Thoracic aorta endothelial cell (primary cell): ENCODE measurements around the genes MX2, TMPRSS2, C2CD2 and TMPRSS3.

DNA sequence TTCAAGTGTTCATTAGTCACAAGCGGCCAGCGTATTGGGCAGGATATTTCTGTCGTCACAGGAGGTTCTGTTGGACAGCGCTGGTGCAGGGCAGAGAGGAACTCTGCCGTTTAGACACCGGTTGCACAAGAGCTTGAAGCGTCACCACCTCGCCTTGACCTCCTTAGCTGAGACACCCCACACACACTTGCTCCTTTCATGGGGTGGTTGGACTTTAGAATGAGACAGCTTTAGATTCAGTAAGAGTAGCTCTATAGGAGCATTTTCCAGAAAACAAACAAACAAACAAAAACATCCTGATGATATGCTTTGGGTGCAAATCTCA lies 64.2 kb downstream of the BACE2 start:
- CAGE, long polyA plus RNA = no peak

DNA sequence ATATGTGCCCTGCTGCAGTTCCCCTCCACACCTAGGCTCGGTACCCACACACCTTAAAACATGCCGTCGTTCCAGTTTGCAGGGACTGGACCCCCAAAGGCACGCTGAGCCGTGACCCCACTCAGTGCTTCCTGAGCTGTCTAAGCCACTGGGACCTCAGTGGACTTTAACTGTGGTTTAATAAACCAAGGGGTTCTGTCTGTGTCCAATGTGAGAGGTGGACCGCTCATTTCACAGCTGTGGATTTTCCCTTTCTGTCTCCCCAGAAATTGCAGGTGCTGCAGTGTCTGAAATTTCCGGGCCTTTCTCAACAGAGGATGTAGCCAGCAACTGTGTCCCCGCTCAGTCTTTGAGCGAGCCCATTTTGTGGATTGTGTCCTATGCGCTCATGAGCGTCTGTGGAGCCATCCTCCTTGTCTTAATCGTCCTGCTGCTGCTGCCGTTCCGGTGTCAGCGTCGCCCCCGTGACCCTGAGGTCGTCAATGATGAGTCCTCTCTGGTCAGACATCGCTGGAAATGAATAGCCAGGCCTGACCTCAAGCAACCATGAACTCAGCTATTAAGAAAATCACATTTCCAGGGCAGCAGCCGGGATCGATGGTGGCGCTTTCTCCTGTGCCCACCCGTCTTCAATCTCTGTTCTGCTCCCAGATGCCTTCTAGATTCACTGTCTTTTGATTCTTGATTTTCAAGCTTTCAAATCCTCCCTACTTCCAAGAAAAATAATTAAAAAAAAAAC lies 41.3 kb upstream of the FAM3B start:
- CAGE, long polyA plus RNA = no peak

DNA sequence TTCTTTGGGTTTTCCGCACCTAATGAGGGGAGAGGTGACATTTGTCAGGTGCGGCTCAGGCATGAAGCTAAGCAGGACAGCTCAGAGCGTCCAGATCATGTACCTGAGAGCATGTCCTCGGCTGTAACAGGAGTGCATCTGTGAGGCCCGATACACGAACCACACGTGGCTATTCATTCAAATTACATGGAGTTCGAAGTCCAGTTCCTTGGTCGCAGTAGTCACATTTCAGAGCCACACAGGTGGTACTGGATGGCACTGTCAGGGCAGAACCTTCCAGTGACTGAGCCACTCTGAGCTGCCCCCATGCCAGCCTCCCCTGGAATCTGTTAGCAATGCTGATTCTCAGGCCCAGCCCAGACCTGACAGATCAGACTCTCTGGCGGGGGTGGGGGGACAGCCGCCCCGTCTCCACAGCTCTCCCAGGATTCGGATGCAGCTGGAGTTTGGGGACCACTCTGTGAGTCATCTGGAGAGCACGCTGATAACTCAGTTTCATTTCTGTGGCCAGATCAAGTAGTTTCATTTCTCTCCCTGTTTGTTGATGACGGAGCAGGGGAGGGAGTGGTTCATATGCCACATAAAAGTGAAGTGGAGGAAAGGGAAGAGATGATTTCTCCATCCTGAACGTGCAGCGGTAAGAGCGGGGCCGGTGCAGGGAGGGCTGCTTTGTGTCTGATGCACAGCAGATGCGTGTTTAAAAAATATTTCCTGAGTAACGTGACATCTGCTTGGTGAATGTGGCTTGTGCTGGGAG lies at the start of gene MX2:
MX2 (plus strand) TSS at position 609 of the 757 bp plus-strand sequence.
- CAGE, long polyA plus RNA = no peak

GRCh38 chr21:41419828-41420996 lies 5.8 kb upstream of the MX1 start:
- CAGE, long polyA plus RNA = no peak

DNA sequence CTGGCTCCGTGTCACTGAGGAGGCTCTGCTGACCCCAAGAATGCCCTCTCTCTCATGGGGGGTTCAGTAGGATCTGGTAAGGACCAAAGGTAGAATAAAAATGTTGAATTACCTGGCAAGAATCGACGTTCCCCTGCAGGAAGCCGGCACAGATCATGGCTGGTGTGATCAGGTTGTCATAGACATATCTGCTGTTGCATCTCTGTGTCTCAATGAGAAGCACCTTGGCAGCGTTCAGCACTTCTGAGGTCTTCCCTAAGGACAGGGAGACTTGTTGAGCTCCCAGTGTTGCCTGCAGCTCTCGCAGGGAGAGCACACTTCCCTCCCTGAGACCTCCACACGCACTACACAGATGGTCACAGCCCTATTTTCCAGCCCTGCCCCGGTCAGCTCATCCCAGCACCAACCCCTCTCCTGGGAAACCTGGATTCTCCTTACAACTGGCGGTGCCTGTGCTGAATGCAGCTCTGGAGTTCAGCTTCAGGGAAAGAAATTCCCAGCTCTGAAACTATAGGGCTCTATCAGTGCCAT lies 39.6 kb downstream of the TMPRSS2 start:
- CAGE, long polyA plus RNA = no peak

GRCh38 chr21:41489330-41489728 lies 18.6 kb downstream of the TMPRSS2 start:
- CAGE, long polyA plus RNA = no peak

GRCh38 chr21:41502004-41502258 lies 6.0 kb downstream of the TMPRSS2 start:
- CAGE, long polyA plus RNA = no peak

GRCh38 chr21:41507826-41508462 lies at the start of gene TMPRSS2:
TMPRSS2 (minus strand) TSS chr21:41508158.
- CAGE, long polyA plus RNA = no peak

GRCh38 chr21:41568627-41569144 lies 60.7 kb upstream of the TMPRSS2 start:
- CAGE, long polyA plus RNA = no peak

- CAGE, long polyA plus RNA = no peak
These were observed 86.0 kb upstream of the TMPRSS2 start for GRCh38 chr21:41593892-41594350.

DNA sequence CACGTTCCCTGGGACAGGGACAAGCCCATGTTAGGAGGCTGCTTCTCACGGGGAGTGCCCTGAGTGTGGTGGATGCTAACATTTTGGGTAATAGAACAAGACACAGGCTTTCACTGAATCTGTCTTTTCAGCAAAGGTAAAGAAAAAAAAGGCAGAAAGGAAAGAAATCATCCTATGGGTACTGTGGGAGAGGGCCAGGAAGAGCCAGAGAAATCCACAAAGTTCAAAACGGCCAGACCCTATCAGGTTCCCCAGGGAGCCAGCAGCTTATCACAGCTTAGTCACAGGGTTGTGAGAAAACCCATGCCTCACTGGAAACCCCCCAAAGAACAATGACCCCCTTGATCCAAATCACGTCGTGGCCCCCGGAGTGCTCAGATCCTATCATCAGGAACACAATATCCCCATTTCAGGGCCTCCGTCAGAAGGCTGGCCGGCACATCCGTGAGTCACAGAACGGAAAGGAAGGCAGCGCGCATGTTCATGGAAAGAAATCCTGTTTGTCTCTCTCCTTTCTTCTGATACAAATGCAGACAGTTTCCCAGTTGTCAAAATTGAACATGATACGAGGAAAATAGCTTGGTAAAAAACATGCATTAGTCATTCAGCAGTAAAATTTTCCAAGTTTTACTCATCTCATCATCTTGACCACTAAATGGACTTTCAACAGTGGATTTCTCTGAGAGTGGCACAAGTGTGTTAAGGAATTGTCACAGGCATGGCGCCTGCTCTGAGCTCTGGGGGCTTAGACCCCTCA lies 125.0 kb downstream of the RIPK4 start:
- CAGE, long polyA plus RNA = no peak

DNA sequence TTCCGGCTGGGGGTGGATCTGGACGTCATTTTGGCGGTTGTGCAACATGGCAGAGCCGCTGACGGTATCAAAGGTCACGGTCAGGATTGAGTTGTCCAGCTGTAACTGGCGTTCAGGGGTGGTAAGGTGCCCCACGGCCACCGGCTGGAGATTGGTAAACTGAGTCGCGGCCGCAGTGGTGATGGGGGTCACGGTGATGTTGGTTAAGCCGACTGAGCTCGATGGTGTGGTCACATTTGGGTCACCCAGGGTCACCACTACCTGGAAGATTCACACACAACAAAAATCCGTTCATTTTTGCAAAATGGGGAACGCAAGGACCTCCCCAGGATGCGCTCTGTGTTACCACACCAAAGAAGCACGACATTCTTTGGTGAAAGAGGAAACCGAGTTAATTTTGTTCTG lies 34.6 kb upstream of the RIPK4 start:
- CAGE, long polyA plus RNA = no peak

- CAGE, long polyA plus RNA = no peak
These were observed 43.5 kb downstream of the PRDM15 start for GRCh38 chr21:41835365-41836381.

DNA sequence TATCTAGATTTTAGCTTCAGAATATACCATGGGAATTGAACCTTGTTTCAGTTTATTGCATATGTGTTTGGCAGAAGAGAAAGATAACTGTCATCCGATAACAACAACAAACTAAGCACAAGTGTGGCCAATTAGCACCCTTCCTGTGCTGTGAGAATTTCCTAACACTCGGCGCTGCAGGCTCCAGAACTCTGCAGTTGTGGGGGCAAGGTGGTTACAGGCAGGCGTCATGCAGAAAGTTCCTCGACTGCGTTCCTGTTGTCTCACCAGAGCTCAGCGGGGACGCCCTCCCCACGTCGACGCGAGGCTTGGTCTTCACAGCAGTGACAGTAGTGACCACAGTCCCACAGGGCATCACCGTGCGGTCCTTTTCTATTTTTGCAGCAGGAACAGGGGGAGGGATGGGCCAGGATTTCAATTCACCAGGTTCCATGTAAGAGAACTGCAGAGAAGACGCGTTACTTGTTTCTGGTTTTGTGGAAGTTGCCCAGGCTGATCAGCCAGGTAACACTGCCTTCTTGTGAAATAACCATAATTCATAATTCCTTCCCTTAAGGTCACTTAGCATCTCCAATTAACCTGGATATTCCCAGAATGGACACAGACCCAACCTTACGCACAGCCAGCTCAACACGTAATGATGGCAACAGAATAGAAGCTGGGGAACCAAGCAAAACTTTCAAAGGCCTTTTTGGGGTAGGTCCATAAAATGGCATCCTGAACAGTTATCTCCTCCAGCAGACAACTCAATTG lies 27.8 kb upstream of the PRDM15 start:
- CAGE, long polyA plus RNA = no peak

DNA sequence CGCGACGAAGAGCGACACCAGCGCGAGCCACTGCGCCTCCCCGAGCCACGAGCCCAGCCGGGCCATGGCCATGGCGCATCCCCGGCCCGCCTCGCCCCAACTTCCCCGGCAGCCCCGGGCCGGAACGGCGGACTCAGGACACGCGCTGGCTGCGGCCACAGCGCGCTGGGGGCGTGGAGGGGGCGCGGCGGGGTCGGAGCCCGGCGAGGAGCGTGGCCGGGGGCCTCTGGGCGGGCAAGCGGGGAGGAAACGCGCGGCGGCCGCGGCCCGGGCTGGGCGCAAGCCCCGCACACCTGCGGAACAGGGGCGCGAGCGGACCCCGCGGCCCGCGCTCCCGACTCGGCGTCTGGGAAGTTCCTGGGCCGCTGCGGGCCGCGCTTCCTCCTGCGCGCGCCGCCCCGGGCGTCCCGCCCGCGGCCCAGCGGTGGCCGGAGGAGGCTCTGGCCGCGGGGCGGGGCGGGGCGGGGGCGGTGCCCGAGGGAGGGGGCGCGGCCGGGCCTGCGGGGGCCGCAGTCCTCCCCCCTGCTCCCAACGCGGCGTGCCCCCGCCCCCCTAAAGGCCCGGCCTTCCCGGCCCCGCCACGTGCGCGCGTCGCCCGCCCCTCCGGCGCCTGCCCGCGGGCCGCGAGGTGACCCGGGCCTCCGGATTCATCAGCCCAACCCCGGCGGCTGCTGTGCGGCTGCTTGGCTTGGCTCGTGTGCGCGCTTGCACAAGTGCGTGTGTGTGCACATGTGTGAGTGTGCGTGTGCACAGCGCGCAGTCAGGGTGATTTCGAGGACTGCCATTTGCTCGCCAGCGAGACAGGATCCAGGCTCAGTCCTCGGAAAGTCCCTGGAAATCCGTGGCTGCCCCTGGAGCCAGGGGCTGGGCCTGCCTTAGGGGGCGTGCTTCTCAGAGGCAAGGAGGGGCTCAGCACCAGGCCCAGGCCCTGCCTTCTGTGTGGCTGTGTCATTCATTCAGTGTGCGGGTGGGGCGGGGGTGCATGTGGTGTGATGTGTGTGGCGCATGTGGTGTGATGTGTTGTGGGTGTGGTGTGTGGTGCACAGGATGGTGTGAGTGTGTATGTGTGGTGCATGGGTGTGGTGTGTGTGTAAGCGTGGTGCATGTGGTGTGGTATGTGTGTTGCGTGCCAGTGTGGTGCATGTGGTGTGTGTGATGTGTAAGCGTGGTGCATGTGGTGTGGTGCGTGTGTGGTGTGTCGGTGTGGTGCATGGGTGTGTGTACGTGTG lies at the start of gene C2CD2:
C2CD2 (minus strand) TSS at position 442 of the 1,229 bp plus-strand sequence.
- CAGE, long polyA plus RNA = no peak

DNA sequence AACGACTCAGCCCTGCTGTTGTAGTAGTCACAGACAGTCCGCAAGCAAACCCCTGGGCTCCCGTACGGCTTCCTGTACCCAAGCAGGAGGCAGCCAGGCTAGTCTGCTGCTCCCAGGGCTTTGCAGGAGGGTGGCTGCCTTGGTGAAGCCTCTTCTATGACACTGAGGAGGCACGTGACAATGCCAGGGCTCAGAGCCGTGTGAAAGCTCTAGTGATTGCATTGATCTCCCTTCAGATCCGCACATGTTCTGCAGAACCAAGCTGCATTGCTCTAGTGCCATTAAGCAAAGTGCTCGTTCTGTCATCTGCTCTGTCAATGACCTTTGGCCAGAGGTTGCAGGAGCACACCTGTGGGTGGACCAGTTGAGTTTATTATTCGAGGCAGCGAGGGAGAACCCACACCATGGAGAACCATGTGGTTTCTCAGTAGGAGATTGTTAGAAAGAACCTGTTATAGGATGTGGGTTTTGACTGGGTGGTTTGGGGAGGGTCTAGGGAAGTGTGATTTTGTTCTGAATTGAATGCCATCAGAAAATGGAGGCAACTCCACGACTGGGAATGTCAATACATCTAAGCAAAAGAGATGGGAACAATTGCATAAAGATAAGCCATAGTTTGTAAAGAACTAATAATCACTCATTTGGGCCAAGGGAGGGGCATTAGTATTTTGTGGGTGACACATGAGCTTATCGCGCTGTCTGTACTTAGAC lies 18.2 kb downstream of the UMODL1 start:
- CAGE, long polyA plus RNA = no peak

GRCh38 chr21:42097823-42098180 lies 26.7 kb downstream of the UMODL1 start:
- CAGE, long polyA plus RNA = no peak

- CAGE, long polyA plus RNA = no peak
These were observed 20.1 kb upstream of the ABCG1 start for GRCh38 chr21:42198758-42199363.

GRCh38 chr21:42370432-42371014 lies 4.2 kb upstream of the TFF1 start:
- CAGE, long polyA plus RNA = no peak

- CAGE, long polyA plus RNA = no peak
These were observed at the start of gene TMPRSS3 for GRCh38 chr21:42395720-42396377. TMPRSS3 (minus strand) TSS chr21:42396052.